A172 (cell line): ENCODE measurements around a stretch of chr22.

GRCh38 chr22:45440751-45441647 is 27.5 kb downstream of the RIBC2 start:
- RAMPAGE, long total RNA, result no peak

DNA sequence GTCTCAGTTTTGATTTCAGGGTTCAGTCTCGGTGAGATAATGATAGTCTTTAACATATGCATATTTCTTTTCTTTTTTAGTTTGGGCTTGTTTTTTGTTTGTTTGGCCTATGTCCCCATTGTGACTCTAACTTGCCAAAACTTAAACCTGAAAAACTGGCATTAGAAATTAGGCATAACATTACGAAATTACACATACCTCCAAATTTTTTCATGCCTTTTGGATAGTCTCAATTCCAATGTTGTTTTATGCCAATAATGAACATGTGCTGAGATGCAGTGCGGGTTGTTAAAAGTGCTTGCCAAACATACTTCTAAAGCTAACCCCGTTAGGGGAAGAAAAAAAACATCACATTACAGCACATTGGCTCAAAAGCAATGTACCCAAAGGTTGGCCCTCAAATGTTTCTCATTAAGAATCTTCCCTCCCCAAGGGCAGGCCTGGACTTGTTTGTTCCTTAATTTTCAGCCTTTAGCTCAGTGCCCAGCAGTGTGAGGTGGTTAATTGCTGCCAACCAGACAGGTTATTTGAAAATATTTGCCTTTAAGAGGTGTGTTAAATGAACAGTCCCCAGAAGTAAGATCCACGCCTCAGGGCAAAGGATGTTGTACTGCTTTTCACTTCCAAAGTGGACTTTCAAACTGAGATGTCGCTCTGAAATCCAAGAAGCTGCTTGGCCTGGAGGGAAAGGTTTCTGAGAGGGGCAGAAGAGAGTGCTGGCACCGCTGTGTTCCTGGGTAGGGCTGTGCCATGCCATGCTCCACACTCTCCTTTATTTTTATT is 33.0 kb upstream of the FBLN1 start:
- RAMPAGE, long total RNA, result no peak

DNA sequence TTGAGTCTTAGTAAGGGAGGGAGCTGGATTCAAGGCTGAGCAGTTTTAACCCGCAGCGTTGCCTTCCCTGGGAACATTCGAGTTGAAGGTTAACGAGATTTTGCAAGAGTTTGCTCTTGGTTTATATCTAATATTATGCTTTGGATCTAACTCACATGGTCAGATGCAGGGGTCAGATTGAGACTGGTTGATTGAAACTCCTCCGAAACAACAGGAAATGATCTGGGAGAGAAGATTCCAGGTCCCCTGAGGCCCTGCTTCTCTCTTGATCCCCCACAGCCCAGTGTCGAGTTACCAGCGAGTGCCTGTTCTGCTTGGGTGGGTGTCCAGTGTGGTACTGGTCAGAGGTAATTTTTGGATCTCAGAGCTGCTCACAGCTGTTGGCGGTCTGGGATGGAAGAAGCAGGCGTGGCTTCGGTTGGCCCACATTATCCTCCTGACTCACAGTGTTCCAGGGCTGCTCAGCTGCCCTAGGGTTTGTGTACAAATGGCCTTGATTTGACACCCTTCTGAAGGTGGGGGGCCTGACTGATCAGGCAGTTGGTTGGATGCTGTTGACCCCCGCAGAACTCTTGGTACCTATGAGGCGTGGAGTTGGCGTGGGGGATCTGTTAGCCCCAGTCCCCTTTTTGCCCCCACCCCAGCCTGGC is 9.2 kb downstream of the FBLN1 start:
- RAMPAGE, long total RNA, result no peak

GRCh38 chr22:45553784-45554062 is 51.0 kb downstream of the FBLN1 start:
- RAMPAGE, long total RNA, result no peak

DNA sequence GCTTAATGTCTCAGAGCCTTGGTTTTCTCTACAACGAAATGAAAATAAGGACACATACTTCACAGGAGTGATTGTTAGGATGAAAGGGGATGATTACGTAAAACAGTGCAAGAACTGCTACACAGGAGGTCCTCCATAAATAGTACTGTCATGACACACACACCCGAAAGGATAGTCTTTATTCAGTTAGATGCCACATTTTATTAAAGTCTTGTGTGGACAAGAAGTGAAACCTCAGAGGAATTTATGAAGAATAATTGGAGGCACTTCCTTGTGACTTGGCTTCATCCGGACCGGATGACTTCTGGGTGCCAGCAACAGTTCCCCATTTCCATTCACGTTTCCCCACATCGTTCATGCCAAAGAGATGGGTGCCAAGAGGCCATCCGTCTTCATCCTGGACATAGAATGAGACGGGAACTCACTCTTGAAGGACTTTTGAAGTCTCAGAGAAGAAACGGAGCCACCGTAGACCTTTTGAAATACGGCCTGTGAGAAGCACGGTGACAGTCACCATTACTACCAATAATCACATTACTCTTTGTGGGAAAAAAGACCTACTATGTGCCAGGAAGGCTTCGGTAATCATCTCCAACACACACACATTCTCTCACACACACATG is 67.3 kb upstream of the ATXN10 start:
- RAMPAGE, long total RNA, result no peak

GRCh38 chr22:45645562-45646118 is 26.0 kb upstream of the ATXN10 start:
- RAMPAGE, long total RNA, result no peak

- RAMPAGE, long total RNA, result no peak
Measured at GRCh38 chr22:45670986-45671370, 656 bp upstream of the ATXN10 start.

DNA sequence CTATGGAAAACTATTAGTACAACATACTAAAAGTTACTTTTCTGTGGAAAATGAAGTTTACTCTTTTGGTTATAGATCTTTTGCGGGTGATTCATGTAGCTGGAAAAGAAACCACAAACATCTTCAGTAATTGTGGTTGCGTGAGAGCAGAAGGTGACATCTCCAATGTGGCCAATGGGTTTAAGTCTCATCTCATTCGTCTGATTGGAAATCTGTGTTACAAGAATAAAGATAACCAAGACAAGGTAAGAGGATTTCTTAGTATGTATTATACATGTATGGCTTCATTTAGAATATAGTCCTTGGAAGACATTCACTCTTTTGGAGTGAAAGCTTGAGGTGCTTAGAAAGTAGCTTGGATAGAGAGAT is 68.6 kb downstream of the ATXN10 start:
- RAMPAGE, long total RNA, result no peak

- RAMPAGE, long total RNA, result no peak
Measured at GRCh38 chr22:45972262-45972789, 4.6 kb downstream of the WNT7B start.

- RAMPAGE, long total RNA, result no peak
Measured at GRCh38 chr22:45996502-45997238, 19.7 kb upstream of the WNT7B start.

GRCh38 chr22:46006138-46006382 is 29.1 kb upstream of the WNT7B start:
- RAMPAGE, long total RNA, result no peak

GRCh38 chr22:46035905-46036798 is 59.2 kb upstream of the WNT7B start:
- RAMPAGE, long total RNA, result no peak

DNA sequence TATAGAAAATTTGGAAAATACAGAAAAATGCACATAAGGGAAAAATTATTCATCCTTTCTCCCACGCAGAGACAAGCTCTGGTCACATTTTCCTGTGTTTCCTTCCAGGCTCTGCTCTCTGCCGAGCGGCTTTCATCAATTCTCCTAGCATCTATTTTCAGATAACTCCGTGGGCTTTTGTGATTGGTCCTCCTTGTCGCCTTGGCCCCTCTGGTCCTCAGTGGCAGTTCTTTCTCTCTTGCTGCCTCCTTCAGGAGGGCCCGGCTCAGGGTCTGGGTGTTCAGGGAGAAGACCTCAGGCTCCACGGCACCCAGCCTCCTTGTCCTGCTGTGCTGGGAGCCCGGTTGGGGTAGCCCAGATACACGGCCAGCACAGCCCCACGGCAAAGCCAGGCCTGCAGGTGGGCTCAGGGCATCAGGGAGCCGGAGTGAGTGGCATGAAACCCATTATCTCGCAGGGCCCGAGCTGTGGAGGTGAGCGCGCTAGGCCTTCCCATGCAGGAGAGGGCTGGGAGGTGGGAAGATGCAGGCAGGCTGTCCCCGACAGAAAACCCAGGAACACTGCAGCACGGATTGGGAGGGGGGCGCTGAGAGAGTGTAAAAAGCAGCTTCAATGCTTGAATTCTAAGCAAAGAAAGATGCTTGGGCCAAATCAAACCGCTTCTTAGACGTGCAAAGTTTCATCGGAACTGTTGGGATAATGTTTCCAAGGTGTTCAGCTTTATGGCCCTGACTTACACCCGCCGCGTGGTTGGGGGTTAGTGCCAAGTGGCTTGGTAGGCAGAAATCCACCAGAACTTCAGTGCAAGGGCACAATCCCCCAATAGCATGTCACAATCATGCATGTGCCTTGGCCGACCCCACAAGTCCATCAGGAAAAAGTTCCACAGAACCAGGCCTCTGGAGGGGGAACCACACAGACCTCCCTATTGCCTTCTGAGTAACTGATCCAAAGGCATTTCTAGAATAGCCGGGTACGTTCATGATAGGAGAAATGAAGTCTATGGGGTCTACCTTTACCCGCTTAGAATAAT is 81.9 kb upstream of the WNT7B start:
- RAMPAGE, long total RNA, result no peak

DNA sequence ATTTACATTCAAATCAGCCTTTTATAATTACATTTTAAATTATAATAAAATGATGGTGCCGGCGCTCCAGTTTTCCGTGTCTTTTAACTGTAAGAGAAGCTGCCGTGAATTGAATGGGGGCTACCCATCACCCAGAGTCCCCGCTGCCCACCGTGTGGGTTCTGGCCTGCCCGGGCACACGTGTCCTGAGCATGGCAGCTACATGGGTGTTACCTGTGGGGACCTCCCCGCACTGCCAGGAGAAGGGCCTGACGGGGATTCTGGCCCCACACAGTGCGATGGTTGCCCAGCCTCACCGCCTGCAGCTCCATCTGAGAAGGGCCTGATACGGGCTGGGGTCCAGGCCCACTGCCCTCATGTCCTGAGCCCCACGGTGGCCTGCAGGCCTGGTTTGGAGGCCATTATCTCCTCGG is 72.2 kb upstream of the PPARA start:
- RAMPAGE, long total RNA, result no peak

- RAMPAGE, long total RNA, result no peak
Measured at GRCh38 chr22:46088395-46089533, 61.6 kb upstream of the PPARA start.

GRCh38 chr22:46089534-46089892 is 60.8 kb upstream of the PPARA start:
- RAMPAGE, long total RNA, result no peak

DNA sequence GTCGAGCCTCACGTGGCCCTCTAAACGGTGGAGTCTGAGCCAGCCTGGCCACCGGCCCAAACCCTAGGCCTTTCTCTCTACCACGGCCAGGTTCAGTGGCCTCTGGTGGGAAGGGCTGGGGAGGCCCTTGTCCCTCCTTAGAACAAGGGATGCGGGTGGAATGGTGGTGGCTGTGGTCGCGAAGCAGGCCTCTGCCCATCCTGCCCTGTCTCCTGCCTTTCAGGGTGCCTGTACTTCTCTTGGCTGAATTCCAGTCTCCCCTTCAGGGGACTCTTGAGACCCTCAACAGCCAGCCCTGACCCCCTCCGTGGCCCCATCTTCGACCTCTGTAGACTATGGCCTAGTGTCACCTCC is 59.9 kb upstream of the PPARA start:
- RAMPAGE, long total RNA, result no peak

- RAMPAGE, long total RNA, result no peak
Measured at GRCh38 chr22:46233357-46233735, 16.7 kb downstream of the CDPF1 start.

GRCh38 chr22:46346363-46347224 is 11.1 kb downstream of the TRMU start:
- RAMPAGE, long total RNA, result no peak

DNA sequence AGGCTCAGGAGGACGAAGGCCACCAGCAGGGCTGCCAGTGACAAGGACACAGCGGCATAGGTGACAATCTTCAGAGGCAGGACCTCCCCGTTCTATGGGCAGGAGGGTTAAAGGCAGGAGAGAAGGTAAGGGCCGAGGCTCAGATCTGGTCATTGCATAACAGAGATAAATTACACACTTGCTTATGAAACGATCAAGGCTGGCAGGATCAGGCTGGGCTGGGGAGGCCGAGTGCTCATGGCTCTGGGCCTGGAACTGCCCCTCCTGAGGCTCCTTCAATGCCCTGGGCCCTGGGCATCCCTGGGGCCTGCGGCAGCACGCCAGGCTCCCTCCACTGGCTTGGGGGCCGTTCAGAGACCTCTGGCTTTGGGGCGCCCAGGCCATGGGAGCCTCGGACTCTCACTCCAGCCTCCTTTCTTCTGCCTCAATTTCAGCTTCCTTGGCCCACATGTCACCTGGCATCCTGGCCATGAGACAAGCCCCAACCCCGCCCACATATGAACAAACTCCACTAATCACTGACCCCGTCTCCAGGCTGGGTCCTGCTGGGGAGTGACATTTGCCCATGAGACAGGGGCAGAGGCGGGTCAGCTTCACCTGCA is 41.8 kb downstream of the TRMU start:
- RAMPAGE, long total RNA, result no peak